ENCODE measurements around a stretch of chr17.

DNA sequence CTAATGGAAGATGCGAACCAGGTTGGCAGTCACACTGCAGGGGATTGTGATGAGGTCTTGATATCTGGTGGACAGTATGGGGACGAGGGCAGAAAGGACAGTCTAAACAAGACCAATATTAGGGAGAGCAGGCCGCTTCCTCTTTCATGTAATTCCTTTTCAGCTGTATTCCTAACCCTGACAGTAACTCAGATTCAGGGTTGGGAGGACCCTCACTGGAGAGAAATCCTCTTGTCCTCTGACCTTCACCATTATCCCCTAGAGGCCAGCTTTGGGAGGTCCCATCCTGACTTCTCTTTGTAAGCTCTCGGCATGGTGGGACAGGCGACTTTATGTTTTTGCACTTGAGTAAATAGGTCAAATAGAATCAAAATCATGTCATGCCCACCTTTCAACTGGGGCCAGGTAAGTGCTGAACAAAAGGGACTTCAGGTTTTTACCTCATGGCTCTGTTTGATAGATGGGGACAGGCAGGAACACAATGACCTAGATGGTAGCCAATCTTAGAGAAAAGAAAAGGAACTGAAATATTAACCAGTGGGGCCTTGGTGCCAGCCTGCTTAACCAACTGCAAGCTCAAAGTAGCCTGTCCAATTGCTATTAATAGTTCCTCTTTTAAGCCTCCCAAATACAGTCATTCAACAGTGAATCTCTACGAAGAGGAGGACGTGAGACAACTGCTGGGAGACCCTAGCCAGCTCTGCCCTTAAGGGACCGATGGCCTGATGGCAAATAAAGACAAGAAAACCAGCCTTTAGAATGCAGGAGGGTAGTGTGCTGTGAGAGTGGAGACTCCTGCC, 27.9 kb downstream of the ARSG start:
- RRBS: no CpG with 5 or more reads among the region's 8 CpGs

GRCh38 chr17:68386108-68386808, 71.0 kb downstream of the WIPI1 start:
- RRBS: no CpG with 5 or more reads among the region's 9 CpGs

- RRBS: no CpG with 5 or more reads among the region's 10 CpGs
Measured at GRCh38 chr17:68433981-68434389, 23.3 kb downstream of the WIPI1 start.

DNA sequence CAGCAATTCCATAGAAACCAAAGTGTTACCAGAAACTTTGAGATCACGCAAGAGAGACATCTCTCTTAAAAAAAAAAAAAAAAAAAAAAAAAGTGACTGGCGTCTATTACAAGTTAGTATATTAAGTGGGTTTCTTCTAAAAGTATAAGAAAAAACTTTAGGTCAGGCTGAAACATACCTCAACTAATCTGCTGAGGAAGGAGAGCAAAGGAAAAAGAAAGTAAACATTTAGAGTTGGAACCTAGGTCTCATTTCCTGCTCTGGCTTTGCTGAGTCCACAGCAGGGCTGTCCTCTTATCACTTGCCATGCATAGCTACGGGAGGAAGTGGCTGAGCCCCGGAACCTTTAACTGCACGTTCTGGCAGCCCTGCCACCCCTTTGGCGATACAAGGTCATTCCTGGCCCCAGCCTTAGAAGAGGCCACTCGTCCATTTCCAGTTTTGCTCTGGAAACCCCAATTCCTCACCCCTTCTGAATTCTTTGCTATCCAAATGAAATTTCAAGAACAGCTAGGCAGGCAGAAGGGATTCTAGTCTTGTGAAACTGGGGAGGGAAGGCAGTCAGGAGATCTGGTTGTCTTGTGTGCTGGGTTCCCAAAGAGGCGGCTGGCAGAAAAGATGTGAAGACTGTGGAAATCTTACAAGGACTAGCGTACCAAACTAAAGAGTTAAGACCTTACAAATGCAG, 19.3 kb downstream of the WIPI1 start:
- RRBS: no CpG with 5 or more reads among the region's 9 CpGs

GRCh38 chr17:68454081-68454755, 3.1 kb downstream of the WIPI1 start:
- RRBS: no CpG with 5 or more reads among the region's 6 CpGs

- RRBS: no CpG with 5 or more reads among the region's 4 CpGs
Measured at GRCh38 chr17:68455356-68455797, 1.9 kb downstream of the WIPI1 start.

DNA sequence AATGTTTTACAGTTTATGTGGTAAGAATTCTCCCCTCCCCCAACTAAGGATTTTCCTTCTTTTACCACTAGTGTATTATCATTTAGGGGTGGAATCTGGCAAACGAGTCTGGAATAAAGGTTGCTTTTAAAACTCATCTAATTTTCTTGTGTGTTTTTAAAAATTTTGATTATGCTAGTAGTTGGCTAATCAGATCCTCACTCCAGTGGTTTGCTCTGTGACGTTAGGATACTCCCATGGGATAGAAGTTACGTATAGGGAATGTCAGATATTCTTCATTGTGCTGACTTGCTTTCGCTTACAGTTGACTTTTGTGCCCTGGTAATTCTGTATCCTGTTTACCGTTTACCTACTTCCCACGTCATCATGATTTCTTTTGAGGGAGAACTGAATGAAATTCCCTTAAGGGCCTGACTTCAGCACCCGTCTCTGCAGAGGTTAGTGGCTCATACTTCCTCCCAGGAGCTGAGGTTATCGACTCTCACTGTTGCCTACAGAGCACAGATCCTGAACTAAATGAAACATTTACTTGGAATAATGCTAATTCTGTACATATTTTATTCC, 2.5 kb downstream of the PRKAR1A start:
- RRBS: no CpG with 5 or more reads among the region's 8 CpGs

DNA sequence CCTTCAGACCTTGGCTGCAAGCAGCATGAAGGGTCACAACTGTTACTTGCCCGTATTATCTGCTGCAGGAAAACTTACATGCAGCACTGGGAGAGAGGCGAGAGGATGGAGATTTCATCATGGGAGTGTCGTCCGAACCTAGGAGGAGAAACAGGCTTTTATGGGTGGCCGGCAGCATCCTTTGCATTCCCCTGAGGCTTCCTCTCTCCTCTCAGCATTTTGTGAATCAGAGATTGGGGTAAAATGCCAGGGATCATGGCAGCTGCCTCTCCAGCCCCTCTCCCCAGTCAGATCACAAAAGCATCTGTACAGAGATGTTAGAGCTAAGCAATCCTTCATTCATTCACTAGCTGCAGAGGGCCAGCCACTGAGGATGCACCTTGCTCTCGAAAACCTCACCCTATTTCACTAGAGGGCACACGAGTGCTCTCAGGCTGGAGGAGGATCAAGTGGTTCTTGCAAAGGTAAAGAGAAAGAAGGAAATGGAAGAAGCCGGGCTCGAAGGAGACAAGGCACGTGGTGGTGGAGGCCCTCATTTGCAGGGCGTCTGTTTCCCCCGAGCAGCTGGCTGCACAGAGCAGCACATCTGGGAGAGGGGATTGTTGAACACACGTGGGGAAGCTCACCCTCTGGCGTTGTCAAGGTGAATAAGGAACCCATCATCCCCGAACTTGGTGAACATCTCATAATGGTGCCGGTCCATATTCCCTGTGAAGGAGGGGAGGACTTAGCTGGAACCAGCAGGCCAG, 27.2 kb downstream of the PRKAR1A start:
- RRBS: no CpG with 5 or more reads among the region's 16 CpGs

- RRBS: no CpG with 5 or more reads among the region's 7 CpGs
Measured at GRCh38 chr17:68595414-68596267, 5.5 kb downstream of the FAM20A start.

- RRBS: no CpG with 5 or more reads among the region's 6 CpGs
Measured at GRCh38 chr17:68599085-68599571, 2.0 kb downstream of the FAM20A start.

- RRBS: no CpG with 5 or more reads among the region's 2 CpGs
Measured at GRCh38 chr17:68612525-68613018, 11.4 kb upstream of the FAM20A start.

- RRBS: no CpG with 5 or more reads among the region's 5 CpGs
Measured at GRCh38 chr17:68627734-68628487, 26.7 kb upstream of the FAM20A start.

- RRBS: no CpG with 5 or more reads among the region's 7 CpGs
Measured at GRCh38 chr17:68776844-68777515, 175.8 kb upstream of the FAM20A start.

DNA sequence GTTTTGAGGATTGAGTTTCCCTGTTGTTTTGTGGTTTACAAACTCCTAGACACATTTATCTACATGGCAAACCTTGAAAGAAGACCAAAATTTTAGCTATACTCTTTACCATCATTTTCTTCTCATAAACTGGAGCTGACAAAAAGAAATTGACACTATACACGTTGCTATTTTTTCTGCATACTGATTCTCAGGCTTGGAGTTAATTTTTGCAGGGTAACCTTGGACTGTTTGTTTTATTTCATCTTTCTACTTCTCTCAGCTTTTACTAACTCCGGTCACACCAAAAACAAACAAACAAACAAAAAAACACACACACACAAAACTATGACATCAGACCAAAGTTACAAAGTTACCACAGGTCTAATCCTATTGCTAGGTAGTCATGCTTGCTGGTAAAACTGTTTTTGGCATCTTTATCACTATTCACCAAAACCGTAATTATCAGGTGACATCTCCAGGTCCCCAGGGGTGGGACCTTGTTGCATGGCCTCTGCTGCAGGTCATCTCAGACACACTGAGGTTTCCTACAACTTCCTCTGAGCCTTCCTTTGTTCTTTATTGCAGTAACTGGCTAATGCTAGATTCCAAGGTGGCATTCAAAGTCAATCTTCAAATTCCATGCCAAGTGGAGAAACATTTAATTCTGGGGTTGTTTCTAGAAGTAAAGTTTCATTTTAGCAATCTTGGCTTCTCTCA, 162.4 kb downstream of the ABCA8 start:
- RRBS: no CpG with 5 or more reads among the region's 3 CpGs

DNA sequence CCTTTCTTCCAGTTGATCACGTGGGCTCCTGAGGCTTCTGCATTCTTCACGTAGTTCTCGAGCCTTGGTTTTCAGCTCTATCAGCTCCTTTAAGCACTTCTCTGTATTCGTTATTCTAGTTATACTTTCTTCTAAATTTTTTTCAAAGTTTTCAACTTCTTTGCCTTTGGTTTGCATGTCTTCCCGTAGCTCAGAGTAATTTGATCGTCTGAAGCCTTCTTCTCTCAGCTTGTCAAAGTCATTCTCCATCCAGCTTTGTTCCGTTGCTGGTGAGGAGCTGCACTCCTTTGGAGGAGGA, 48.6 kb upstream of the ABCA8 start:
- RRBS: no CpG with 5 or more reads among the region's 7 CpGs

DNA sequence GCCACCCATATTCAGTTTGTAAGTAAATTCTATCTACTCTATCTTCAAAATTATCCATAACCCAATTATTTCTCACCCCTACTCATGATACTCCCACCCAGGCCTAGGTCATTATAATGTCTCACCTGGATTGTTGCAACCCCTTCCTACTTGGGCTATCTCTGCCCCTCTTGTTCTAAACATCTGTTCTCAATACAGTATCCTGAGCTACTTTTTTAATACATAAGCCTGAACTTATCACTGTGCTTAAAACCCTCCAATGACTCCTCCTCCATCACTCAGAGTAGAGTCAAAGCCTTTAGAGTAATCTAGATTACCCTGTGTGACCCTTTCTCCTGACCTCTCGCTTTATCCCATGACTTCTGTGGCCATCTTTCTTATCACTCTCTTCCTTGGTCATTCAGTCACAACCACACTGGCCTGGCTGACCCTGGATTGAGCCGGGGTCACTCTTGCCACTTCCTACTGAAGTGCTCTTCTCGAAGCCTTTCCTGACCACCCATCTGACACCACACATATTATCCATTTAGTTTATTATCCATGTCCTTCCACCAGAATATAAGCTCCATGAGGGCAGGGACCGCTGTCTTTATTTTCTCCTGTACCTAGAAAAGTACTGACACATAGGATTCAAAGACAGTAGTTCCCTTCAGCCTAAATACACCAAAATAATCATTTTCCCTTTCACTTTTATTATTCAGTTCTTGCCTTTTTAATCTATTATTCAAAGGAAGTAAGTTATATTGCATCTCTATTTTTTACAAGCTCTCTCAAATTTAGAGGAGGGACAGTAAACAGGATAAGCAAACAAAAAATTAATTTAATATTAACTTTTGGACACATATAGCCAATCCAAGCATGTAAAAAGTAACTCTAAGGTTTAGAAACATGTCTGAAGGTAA, 28.0 kb upstream of the ABCA9 start:
- RRBS: no CpG with 5 or more reads among the region's 4 CpGs

DNA sequence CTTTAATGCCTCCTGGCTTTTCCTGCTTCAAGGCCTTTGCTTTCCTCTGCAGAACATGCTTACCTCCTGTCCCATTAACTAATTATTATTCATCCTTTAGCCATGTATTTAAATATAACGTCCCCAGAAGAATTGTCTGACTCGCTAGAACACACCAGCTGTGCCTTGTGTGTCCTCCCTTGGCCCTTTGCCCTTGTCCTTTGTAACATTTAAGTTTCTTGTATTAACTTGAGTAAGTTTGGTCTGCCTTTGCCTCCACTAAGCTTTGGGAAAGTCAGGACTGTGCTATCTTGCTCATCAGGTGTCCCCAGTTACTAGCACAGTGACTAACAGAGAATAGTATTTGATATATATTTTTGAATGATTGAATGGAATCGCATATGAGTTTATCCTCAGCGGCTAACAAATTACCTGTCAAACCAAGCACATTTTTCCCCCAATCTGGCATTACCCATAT, 29.7 kb upstream of the ABCA9 start:
- RRBS: no CpG with 5 or more reads among the region's 4 CpGs

DNA sequence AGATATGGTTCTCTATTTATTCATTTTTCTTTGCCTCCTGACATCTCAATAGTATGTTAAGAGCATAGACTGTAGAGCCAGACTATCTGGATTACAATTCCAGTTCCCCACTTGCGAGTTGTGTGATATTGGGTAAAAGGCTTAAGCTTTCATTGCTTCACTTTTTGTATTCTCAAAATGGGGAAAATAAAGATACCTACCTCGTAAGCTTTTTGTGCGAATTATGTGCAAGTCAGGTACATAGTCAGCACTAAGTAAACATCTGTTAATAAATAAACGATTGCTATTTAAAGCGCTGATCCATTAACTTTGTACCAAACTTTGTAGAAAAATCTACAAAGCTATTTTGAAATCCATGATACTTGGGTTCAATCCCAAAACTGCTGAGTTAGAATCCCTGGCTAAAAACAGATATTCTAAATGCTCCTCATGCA, 19.7 kb downstream of the ABCA6 start:
- RRBS: no CpG with 5 or more reads among the region's 5 CpGs

- RRBS: no CpG with 5 or more reads among the region's 8 CpGs
Measured at GRCh38 chr17:69325460-69325850, 1.5 kb downstream of the ABCA5 start.

DNA sequence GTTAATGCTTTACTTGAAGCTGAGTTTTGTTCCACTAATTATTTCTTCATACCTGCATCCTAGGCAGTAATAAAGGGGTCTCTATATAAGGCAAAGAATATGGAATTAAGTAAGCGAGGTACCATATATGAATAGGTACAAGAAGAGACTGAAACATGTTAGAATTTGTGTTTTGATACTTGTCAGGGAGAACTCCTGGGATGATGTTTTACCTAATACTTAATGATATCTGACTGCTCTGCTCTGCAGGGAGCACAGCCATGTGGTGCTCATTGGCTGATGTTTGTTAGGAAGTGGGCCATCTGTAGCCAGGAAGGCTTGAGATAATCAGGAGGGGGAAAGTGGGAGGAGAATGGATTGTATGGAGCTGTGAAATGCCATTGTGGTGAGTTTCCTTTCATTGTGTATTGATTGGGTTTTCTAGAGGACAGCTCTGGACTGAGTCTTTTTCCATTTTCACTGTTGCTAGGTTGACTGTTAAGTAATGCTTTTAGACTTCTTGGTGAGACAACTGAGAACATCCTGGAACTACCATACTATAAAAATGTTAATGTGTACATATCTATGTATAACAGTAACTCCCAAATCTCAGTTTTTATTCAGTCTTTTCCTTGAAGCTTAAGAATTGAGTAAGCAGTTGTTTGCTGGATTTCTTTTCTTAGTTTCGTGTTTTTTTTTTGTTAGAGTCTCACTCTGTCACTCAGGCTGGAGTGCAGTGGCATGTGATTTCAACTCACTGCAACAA, 52.8 kb downstream of the MAP2K6 start:
- RRBS: no CpG with 5 or more reads among the region's 2 CpGs